HT1080 (cell line): Measurements from ENCODE around the genes EFTUD2, DCAKD, HEXIM1 and HEXIM2.

GRCh38 chr17:44211428-44212508, 7.7 kb downstream of the UBTF start:
RAMPAGE:
- cytosol, long total RNA: no peak
- long total RNA: no peak
- nucleus, long total RNA: no peak

GRCh38 chr17:44213791-44213980, 5.8 kb downstream of the UBTF start:
RAMPAGE:
- cytosol, long total RNA: no peak
- long total RNA: no peak
- nucleus, long total RNA: no peak

RAMPAGE:
- cytosol, long total RNA: start-site peak on the minus strand at chr17:44221213-44221373, 37 and 31 reads in 2 replicates
- long total RNA: start-site peak on the minus strand at chr17:44221236-44221304, 64 reads
- nucleus, long total RNA: start-site peak on the minus strand at chr17:44221253-44221330, 26 and 12 reads in 2 replicates
Measured at GRCh38 chr17:44221177-44222021, 1.9 kb upstream of the UBTF start.

DNA sequence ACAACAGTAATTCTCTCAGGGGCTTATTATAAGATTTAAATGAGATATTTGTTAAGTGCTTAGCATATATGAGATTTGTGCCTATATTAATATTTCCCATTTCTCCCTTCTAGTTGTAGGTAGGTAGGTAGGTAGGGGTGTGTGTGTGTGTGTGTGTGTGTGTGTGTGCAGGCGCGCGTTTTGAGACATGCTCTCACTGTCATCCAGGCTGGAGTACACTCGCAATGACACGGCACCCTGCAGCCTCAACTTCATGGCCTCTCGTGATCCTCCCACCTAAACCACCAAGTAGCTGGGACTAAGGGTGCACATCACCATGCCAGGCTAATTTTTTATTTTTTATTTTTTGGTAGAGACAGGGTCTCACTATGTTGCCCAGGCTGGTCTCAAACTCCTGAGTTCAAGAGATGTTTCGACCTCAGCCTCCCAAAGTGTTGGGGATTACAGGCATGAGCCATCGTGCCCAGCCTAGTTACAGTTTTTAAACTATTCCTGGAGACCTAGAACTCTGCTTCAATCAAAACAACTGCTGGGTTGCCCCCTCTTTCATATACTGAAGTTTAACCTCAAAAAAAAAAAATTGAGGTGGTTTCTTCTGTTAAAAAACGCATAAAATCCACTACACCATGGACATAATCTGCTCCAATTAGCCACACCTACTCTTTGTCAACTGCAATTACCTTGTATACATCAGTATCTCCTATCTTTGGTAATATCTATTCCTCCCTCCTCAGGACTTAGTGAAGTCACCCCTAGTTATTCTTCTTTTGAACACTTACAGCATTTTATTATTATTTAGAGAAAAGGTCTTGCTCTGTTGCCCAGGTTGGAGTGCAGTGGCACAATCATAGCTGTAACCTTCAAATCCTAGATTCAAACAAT, 49.6 kb downstream of the GPATCH8 start:
RAMPAGE:
- cytosol, long total RNA: no peak
- long total RNA: no peak
- nucleus, long total RNA: no peak

RAMPAGE:
- cytosol, long total RNA: no peak
- long total RNA: no peak
- nucleus, long total RNA: no peak
Measured at GRCh38 chr17:44485716-44486733, 17.2 kb downstream of the GPATCH8 start.

DNA sequence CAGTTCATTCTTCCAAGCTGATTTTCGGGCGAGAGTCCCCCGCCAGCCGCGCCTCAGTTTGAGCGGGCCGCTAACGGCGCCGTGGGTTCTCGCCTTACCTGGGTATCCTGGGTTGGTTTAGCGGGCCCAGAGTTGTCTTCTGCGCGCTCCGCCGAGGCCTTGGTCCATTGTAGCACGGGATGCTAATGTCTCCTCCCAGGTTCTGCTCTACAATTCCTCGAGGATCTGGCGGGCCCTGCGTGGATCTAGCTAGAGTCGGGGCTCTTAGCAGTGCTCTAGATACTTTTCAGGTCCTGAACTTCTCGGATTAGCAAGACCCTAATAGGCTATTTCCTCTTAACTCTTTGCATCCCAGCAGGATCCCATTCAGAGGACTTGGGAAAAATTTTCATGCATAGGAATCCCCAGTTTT, 459 bp upstream of the GJC1 start:
RAMPAGE:
- cytosol, long total RNA: no peak
- long total RNA: no peak
- nucleus, long total RNA: no peak

DNA sequence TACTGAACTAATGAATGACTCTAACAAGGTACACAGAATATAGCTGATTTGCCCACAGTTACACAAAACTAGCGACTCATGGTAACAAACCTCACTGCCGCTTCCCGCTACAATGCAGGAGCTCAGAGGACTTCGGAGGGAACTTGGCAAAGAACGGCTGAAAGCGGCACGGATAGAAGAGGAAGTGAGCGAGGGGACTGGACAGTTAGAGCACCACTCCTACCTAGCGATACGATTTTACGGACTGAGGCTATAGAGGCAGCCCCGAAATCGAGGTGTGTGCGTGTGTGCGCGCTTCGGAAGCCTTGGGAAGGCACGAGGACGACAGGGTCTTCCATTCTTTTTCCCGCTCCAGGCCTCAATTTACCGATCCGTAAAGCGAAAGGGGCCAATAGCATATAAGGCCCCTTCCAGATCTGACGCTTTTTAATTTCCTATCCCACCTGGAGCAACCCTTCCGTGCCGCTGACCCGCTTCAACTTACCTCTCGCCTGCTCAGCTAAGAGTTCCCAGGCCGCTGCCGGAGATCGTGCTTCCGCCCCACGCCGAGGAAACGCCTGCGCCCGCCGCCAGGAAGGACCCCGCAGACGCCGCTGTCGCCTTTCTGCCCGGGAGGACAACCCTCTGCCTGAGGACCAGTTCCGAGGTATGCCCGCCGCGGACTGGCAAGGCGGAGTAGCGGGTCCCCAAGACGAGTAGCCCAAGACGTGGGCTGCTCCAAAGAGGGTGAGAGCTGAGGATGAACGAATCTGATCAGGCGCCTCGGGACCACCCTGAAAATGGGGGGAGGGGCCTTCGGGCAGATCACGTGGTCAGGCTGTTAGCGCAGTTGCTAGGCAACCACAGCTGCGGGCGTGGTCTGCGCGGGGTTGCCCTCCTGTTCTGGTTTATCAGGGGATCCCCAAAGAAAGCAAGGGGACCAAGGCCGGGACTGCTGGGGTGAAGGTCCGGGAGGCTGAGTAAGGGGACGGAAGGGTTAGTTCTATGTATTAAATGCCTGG, at the start of gene EFTUD2:
Gene EFTUD2, minus strand, starts transcription at position 561 of the 1,001 bp plus-strand sequence.
RAMPAGE:
- cytosol, long total RNA: start-site peak on the minus strand centred at position 541 of the sequence, 61 bp wide, 265 and 302 reads in 2 replicates
- long total RNA: start-site peak on the minus strand centred at position 512 of the sequence, 31 bp wide, 213 reads
- nucleus, long total RNA: start-site peak on the minus strand centred at position 521 of the sequence, 21 bp wide, 202 and 73 reads in 2 replicates

RAMPAGE:
- cytosol, long total RNA: no peak
- long total RNA: no peak
- nucleus, long total RNA: no peak
Measured at GRCh38 chr17:45040413-45041334, 10.8 kb downstream of the DCAKD start.

RAMPAGE:
- cytosol, long total RNA: no peak
- long total RNA: no peak
- nucleus, long total RNA: no peak
Measured at GRCh38 chr17:45041935-45042275, 9.5 kb downstream of the DCAKD start.

GRCh38 chr17:45051007-45052290, at the start of gene DCAKD:
DCAKD (minus strand) TSS chr17:45051632.
RAMPAGE:
- cytosol, long total RNA: no peak
- long total RNA: start-site peak on the minus strand at chr17:45051587-45051601, 10 reads
- nucleus, long total RNA: start-site peak on the minus strand at chr17:45051456-45051534, 27 and 21 reads in 2 replicates

RAMPAGE:
- cytosol, long total RNA: no peak
- long total RNA: no peak
- nucleus, long total RNA: no peak
Measured at GRCh38 chr17:45092863-45093555, 31.9 kb downstream of the NMT1 start.

DNA sequence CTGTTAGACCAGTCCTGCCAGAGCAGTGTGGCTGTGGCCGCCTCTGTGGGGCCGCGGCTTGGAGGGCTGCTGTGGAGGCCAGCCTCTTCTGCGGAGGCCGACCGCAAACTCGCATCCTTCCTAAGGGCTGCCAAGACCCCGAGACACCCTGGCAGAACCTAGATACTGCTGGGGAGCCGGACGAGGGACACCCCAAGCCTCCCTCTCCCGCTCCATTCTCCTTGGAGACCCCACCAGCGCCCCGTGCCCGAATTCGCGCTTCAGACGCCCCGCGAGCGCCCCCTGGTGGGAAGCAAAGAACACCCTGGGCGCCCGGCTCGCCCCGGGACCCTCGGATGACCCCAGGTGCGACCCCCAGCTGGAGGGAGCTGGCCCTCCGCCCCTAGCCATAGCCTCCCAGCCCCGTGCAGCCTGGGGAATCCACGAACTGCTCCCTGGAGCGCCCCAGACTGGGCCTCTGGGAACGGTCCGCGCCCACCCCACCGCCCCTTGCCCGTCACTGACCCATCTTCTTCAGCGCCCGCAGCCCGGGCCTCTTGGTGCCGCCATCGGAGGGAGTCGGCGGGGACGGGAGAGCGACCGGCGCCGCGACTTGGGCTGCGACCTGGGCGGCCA, 464 bp downstream of the PLCD3 start:
RAMPAGE:
- cytosol, long total RNA: no peak
- long total RNA: no peak
- nucleus, long total RNA: no peak

DNA sequence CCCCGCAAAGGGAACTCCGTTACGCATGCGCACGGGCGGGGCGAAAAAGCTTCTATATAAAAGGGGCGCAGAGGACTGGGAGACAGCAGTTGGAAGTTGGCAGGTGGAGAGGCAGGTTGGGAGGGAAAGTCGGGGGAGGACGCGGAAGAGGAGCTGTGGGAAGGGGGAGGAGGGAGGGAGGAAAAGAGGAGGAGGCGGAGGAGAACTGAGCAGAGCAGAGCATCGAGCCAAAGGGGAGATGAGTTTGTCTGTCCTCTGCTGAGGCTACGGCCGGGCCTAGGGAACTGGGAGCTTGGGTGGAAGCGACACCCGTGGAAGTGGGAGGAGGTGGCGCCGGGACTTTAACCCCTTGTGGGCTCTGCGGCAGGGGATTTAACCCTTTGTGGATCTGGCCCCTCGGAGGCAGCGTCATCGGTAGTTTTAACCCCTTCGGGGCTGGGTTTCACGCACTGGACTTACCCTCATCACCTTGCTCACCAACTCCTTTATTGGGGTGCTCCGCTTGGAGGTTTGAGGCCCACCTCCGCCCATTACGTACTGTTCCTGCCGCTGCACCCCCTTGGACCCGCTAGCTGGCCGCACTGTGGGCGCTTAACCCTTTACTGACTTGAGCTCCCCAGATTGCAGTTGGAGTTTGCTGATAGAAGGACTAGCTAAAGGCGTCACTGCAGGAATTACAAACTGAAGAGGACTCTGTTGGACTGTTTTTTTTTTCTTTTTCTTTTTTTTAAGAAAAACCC, at the start of gene HEXIM1:
Gene HEXIM1, plus strand, starts transcription at position 85 of the 740 bp plus-strand sequence.
RAMPAGE:
- cytosol, long total RNA: start-site peak on the plus strand centred at position 271 of the sequence, 131 bp wide, 17 and 15 reads in 2 replicates
- long total RNA: no peak
- nucleus, long total RNA: no peak

GRCh38 chr17:45161761-45162176, at the start of gene HEXIM2:
HEXIM2 (plus strand) TSS chr17:45161875.
RAMPAGE:
- cytosol, long total RNA: no peak
- long total RNA: start-site peak on the plus strand at chr17:45161875-45161911, 11 reads
- nucleus, long total RNA: no peak

DNA sequence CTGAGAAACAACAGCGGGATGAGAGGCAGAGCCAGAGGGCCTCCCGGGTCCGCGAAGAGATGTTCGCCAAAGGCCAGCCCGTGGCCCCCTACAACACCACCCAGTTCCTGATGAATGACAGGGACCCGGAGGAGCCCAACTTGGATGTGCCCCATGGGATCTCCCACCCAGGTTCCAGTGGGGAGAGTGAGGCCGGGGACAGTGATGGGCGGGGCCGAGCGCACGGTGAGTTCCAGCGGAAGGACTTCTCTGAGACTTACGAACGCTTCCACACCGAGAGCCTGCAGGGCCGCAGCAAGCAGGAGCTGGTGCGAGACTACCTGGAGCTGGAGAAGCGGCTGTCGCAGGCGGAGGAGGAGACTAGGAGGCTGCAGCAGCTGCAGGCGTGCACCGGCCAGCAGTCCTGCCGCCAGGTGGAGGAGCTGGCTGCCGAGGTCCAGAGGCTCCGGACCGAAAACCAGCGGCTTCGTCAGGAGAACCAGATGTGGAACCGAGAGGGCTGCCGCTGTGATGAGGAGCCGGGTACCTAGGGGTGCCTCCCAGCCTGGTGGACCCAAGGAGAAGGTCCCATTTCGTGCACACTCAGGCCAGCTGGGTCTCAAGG, 7.7 kb downstream of the HEXIM2 start:
RAMPAGE:
- cytosol, long total RNA: no peak
- long total RNA: no peak
- nucleus, long total RNA: no peak

RAMPAGE:
- cytosol, long total RNA: no peak
- long total RNA: no peak
- nucleus, long total RNA: no peak
Measured at GRCh38 chr17:45172518-45173535, 11.2 kb downstream of the HEXIM2 start.

DNA sequence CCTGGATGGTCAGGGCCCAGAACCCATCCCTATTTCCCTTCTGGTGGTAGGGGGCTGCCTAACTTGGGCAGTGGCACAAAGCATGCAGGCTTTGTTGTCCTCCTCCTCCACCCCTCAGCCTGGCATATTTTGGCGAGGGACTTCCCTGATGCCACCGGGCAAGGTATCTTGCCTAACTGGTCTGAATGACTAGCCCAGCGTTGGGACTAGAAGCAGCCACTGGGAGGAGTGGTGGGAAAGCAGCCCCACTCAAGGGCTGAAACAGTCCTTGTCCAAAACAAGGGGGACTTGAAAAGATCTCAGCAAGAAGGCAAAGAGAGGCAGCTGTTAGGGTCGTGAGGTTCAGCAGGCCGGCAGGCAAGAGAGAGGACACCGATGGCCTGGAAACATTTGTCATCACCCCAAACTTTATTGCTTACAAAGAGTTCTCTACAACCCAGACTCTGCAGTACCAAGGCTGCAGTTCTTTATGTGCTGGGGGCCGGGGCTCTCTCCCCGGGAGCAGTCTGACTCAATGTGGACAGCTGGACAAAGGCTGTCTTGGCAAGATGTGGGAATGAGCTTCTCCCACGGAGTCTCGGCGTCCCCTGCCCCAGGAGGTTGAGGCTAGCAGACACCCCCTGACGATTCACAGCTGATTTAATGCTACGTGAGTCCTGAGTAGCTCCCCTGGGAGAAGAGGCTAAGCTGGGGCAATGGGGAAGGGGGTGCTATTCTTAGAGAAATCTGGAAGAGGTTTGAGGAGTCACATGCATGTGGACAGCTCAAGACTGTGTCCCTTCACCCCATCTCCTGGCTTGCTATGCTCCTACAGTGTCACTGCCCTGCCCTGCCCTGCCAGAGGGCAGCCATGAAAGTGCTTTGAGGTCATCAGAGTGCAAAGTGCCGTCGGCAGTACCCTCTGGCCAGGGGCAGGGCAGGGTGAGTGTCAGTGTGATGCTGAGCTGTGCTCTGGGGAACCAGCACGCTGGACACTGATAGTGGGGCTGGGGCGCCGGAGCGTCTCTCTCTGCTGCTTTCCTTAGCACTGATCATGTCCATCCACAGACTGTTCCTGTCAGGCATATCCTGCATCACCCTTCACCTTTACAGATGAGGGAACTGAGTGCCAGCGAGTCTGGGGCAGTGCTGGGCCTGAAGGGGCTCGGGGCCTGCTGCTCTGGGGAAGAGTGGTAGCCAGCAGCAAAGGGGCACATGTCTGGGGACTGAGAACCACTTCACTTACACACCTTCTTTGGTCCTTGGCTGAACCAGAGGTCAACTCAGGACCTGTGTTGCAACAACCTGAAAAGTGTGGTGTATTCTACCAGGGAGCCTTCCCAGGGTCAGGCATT, 1.3 kb upstream of the SPATA32 start:
RAMPAGE:
- cytosol, long total RNA: no peak
- long total RNA: no peak
- nucleus, long total RNA: no peak

GRCh38 chr17:45298399-45299053, 18.3 kb downstream of the MAP3K14 start:
RAMPAGE:
- cytosol, long total RNA: no peak
- long total RNA: no peak
- nucleus, long total RNA: no peak

GRCh38 chr17:45313342-45313876, 3.4 kb downstream of the MAP3K14 start:
RAMPAGE:
- cytosol, long total RNA: no peak
- long total RNA: no peak
- nucleus, long total RNA: no peak

DNA sequence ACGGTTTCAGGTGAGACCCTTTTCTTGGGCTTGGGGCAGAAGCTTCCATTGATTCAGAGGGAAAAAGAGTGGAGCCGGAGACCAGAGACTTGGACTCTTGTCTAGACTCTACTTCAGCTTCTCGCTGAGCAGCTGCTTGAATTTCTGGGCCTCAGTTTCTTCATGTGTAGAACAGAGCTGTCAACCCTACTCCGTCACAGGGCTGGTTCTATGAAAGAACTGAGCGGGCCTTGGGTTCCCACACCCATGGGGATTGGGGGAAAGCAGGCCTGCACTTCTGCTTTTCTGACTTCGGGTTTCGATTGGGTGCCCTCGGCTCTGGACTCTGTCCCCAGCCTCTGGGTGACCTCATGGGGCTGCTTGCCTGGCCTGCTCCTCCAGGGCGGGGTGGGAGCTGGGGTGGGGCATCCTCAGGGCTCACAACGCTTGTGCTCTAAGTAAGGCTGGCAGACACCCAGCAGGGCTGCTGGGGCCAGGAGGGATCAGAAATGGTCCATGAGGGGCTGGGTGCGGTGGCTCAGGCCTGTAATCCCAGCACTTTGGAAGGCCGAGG, 19.3 kb downstream of the ARHGAP27 start:
RAMPAGE:
- cytosol, long total RNA: no peak
- long total RNA: no peak
- nucleus, long total RNA: no peak